ENCODE measurements around a stretch of chr13.

DNA sequence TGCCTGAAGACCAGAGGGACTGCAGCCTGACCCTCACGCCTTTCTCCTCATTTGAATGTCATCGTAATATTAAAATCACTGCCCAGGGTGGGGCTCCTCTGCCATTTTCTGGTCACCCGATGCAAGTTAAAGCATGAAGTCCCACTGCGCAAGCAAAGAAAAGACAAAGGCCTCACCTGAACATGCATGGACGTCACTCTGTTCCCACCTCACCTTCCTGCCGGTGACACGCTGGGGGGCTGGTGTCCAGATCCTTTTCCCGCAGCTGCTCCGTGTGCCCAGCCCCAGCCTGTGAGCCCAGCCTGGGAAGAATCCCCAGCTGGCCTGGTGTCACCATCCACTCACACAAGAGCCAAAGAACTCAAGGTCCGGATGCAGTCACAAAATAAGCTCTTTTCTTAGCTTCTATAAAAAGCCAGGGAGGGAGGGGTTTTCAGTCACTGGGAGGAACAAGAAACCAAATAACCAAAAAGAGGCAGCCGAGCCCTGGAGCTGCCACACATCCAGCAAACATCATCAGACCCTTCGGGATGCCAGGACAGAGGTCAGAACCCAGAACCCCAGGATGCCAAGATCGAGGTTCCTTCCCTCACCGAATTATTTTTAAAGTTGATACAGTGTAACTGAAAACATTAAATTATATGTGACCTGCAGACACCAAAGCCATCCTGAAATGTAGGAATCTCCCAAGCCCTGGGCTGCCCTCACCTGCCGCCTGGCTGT lies 249.8 kb downstream of the COL4A1 start:
- RRBS: no CpG with 5 or more reads among the region's 15 CpGs

DNA sequence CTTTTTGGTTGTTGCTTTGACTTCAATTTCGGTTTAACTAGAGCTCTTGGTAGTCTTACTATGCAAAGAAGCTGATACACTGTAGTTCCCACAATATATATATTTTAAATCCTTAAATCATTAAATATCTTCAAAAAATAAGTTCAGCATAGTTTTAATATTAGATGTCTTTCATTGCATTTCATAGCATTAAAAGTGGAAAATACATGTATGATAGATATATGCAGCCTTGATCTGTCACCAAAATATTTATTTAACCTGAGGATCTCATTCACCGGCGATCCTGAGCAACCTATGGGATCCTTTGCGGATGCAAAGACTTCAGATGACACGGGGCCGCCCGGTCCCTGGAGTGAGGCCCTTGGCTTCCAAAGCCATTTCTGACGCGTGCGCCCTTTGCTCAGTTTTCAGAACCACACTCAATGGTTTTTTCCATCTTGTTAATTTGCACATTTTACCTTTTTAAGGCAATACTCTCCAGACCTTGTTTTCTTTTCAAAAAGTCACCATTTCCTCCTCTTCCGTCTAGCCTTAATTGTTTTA lies 48.2 kb downstream of the COL4A1 start:
- RRBS: 79% methylated on average over 6 of the region's 11 CpGs

DNA sequence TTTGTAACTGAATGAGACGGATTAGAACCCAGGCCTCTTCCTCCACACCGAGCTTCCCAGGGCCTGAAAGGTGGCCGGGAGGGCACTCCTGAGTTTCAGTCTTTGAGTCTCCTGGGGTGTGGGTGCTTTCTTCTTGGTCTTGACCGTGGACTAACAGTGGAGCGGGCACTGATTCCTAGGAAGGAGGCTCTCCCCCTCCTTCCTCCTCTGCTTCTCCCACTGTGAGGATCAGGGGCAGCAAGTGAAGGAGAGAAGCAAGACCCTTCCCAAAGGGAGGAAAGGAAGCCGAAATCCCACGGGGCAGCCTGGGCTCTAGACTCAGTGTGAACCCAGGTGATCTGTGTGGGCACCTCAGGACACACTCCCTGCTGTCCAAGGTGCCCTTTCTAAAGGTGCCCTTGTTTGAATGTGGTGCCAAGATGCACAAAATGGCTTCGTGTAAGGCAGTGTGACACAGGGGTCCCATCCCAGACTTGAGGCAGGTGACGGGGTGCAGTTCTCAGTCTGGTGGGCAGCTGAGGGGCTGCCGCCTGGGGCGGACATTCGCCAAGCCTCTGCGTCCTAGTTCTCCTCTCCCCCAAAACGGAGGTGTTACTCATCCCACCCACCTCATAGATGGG lies 4.0 kb downstream of the COL4A2 start:
- RRBS: no CpG with 5 or more reads among the region's 14 CpGs

DNA sequence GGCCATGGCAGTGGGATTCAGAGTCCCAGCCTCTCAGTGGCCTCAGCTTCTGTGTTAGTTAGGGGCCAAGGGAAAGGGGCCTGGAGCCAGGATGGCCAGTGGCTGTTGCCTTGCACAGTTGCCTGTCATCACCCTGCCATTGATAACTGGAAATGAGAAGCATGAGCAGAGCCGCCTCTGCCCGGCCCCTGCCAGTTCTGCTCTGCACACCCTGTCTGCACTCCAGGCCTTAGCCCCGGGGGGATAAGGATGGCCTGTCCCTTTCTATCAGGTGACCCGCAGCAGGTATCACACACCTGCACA lies 7.8 kb downstream of the COL4A2 start:
- RRBS: 95% methylated on average over 2 of the region's 4 CpGs

- RRBS: no CpG with 5 or more reads among the region's 24 CpGs
Measured at GRCh38 chr13:110329551-110330519, 22.8 kb downstream of the COL4A2 start.

GRCh38 chr13:110338246-110339416 lies 31.5 kb downstream of the COL4A2 start:
- RRBS: no CpG with 5 or more reads among the region's 17 CpGs

DNA sequence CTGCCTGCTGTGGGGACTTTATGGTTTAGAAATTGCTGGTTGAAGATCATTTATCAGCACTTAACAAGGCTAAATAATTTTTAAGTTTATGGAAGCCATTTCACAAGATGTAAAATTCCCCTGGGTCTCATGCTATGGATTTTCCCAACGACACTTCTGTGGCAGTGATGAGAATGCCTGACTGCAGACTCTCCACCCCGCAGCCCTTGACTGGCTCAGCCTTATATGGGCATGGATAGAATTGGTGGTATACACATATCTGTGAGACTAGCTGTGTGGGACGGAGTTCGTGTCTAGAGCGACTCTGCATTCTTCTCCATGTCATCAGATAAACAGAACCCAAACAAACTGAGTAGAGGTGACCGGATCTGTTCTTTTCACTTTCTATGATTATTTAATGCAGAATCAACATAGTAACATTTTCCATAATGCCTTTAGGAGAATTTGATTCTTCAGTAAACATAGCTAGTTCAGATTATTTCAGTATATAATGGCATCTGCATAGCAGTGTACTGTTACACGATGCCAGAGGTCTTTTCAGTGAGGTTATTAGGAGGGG lies 52.9 kb downstream of the COL4A2 start:
- RRBS: no CpG with 5 or more reads among the region's 7 CpGs

GRCh38 chr13:110387932-110388570 lies 81.0 kb downstream of the COL4A2 start:
- RRBS: no CpG with 5 or more reads among the region's 18 CpGs

- RRBS: no CpG with 5 or more reads among the region's 13 CpGs
Measured at GRCh38 chr13:110396766-110397481, 89.8 kb downstream of the COL4A2 start.

GRCh38 chr13:110408264-110408789 lies 101.2 kb downstream of the COL4A2 start:
- RRBS: no CpG with 5 or more reads among the region's 15 CpGs

DNA sequence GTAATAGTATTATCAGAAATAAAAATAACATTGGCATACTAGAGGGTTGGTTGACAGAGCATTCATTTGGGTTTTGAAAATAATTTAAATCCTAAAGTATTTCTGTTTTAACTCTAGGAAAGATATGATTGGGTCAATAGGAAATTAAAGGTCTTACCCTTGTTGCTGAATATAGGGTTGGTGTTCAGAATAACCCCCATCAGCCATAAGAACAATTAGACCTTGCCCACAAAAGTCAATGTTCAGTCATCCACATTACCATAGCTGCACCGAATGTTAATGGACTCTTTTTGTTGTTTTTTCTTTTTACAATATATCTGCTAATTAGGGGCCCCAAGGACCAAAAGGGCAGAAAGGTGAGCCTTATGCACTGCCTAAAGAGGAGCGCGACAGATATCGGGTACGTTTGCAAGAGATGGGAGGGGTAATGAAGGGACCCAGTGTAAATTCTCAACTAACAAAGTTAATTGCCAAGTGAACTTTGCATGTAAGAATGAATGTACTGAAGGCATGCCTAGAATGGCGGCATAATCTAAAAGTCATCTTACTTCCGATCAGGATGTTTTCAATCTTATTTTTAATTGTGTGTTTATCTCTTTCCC lies 122.6 kb downstream of the COL4A2 start:
- RRBS: no CpG with 5 or more reads among the region's 7 CpGs

- RRBS: 100% methylated on average over 2 of the region's 9 CpGs
Measured at GRCh38 chr13:110430192-110430851, 123.2 kb downstream of the COL4A2 start.

- RRBS: no CpG with 5 or more reads among the region's 13 CpGs
Measured at GRCh38 chr13:110483455-110483953, 78.0 kb downstream of the RAB20 start.

DNA sequence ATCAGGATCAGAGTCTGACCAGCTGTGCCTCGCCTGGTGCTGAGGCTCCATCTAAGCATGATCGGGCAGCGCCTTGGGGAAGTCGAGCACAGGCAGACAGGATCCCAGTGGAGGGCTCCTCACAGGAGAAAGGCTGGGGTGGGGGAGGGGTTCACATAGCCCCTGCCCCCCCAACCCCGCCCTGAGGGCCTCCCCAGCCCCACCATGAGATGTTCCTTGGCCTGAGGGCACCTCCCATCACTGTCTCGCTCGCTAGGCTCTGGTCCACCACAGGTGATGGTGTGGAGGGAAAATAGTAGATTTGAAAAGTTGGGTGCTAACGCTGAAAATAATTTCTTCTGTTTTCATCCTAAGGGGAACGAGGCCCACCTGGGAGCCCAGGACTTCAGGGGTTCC lies 60.2 kb downstream of the RAB20 start:
- RRBS: no CpG with 5 or more reads among the region's 9 CpGs

GRCh38 chr13:110503228-110504099 lies 58.1 kb downstream of the RAB20 start:
- RRBS: 86% methylated on average over 8 of the region's 27 CpGs

DNA sequence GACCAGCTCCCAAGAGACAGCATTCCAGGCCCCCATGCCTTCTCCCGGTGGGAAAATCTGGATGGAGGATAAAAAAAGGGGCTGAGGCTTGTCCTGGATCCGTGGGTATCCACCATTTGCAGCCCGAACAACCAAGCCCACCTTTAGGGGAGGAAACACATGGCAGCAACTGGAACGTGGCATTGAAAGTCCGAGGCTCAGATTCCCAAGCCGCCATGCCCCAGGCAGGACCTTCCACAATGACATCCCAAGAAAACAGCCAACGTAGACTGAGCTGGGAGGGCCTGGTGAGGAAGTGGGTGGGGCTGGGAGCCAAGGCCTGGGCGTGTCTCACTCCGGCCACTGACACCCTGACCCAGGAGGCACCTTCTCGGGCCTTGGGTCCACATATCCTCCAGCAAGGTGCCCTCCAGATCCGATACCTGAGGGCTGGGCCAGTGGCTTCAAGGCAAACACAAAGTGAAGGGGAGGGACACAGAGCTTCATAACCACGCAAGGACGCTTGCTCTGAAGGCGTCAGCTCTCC lies 43.0 kb downstream of the RAB20 start:
- RRBS: no CpG with 5 or more reads among the region's 14 CpGs

DNA sequence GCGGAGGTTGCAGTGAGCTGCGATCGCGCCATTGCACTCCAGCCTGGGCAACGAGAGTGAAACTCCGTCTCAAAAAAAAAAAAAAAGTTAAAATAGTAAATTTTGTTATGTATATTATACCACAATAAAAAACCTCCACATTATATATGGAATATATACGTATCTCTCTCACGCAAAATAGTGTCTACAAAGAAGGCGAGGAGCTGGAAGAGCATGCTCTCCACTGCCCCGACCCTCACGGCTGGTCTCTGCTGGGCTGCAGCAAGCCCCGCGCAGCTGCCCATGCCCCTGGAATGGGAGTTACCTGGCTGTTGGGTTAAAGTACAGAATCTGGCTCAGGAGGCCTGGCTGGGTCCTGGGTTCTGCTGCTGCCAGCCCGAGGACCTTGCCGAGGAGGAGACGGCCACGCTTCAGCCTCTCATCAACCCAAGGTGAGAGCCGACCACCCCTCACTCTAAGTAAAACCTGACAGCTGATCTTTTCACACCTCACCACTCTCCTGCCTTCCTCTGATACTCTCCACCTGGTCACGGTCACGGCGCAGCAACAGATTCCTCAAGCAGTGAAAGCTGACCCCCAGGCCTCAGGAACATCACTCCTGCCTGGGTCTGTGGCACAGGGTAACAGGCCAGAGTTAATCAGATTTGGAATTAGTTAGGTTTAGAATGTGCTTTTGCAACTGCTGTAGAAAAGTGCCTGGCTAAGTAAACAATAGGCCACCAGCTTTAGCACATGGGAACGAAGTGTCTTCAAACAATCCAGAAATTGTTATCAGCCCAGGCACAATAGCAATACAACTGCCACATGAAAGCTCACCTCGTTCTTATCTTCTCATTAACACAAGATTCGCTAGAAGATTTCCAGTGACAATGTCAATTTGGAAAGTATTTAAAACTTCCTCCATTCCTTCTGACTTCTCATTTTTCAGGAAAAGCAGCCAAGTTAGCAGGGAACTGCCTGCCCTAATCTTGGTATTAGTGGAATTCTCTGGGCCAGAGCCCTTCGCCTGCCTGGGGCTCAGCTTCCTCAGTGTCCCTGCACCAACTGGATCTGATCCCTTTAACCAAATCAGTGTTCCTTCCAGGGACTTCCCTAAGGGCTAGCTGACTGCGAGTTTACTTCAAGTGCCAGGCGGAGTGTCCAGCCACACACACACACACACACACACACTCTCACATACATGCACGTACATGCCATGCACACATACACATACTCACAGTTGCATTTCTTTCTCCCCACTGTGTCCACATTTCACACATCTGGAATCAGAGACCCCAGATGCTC lies 20.4 kb downstream of the RAB20 start:
- RRBS: no CpG with 5 or more reads among the region's 28 CpGs

- RRBS: no CpG with 5 or more reads among the region's 11 CpGs
Measured at GRCh38 chr13:110575360-110575919, 13.9 kb upstream of the RAB20 start.

- RRBS: 74% methylated on average over 1 of the region's 34 CpGs
Measured at GRCh38 chr13:110640887-110642003, 25.9 kb downstream of the NAXD start.

- RRBS: no CpG with 5 or more reads among the region's 14 CpGs
Measured at GRCh38 chr13:110646802-110647364, 31.5 kb downstream of the NAXD start.

All from iris pigment epithelial cell (primary cell).